Mesenchymal stem cell of the bone marrow (primary cell): ENCODE data around the genes ZNF511 and MTG1.

- CAGE, long polyA plus RNA: no peak
Measured at GRCh38 chr10:133308722-133309583, at the start of gene ZNF511. ZNF511 (plus strand) TSS chr10:133308914.

DNA sequence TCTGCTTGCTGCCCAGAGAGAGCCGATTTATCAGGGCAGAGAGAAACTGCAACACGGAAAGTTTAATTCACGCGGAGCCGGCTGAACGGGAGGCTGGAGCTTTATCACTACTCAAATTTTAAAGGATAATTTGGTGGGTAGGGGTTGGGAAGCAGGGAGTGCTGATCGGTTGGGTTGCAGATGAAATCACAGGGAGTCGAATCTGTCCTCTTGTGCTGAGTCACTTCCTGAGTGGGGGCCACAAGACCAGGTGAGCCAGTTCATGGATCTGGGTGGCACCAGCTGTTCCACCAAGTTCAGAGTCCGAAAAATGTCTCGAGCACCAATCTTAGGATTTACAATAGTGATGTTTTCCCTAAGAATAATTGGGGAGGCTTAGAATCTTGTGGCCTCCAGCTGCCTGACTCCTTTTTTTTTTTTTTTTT is 3.6 kb upstream of the PRAP1 start:
- CAGE, long polyA plus RNA: no peak

DNA sequence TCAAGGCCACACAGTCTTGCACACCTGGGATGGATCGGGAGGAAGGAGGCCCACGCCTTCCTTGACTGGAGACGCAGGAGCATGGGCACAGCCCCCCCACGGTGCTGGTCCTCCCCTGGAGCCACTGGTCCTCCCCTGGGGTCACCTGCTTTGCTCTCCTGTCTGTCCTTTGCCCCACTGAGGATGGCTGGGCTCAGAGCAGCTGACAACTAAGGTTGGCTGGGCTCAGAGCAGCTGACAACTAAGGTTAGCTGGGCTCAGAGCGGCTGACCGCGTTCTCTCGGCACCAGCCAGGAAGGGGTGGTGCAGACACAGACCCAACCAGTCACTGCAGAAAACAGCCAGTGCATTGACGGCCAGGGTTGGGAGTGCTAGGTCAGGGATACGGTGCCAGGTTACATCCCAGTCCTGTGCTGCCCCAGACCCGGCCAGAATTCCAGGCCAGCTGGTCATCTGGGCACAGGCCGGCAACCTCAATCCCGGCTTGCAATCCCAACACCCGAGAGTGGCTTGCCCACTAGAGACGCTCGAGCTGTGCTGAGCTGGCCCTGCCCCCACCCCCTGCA is 3.6 kb downstream of the PRAP1 start:
- CAGE, long polyA plus RNA: no peak

DNA sequence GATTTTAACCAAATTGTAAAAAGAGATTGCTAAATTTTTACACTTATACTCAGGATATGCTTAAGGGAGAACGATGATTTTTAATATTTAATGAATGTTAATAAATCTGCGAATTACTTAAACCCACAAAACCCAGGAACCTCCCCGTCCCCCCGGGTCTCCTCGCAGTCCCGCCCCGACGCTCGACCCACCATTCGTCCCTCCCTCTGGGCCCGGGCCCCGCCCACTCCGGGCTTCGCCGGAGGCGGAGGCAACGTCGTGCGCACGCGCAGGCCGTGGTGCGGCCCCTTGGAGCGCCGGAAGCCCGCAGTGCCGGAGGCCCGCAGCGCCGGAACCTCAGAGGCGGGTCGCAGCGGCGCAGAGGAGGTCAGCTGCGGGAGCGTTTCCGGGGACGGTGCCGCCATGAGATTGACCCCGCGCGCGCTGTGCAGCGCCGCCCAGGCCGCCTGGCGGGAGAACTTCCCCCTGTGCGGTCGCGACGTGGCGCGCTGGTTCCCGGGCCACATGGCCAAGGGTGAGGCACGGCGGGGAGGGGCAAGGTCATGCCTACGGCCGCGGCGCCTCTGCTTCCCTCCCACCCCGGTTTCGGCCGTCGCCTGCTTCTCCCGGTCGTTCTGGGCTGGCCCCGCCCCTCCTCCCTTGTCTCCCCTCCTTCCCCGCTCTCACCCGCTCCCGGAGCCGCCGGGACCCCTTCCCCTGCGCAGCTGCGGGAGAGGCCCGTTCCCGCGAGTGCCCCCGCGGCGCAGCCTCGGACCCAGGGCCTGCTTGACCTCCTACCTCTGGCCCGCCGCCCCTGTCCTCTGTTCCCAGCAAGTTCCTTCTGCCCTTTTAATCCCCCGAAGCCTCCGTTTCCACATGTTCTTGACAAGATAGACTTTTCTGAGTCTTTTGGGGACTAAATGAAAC is at the start of gene MTG1:
Gene MTG1 (plus strand): TSS at position 339 of the 906 bp plus-strand sequence.
- CAGE, long polyA plus RNA: no peak

GRCh38 chr10:133459811-133460466 is 6.2 kb downstream of the SCART1 start:
- CAGE, long polyA plus RNA: no peak

- CAGE, long polyA plus RNA: no peak
Measured at GRCh38 chr10:133514950-133515482, 12.1 kb upstream of the CYP2E1 start.